AG04449 (cell line): Measurements from ENCODE around the genes FBXL7 and CDH12.

DNA sequence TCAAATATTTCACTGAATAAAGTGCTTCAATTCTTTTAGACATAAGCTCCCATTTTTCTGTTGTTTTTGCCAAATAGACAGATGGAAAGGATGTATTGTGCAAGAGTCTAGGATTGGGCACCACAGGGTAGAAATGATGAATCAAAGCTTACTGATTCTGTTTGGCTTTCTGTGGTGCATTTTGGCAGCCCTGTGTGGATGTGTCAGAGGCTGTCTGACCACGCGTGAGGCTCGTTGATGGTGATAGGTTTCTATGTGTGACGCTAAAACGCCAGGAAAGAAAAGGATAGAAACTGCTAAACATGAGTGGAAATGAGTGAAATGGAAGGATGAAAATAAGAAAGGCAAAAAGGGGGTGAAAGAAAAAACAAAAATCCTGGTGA, 54.6 kb downstream of the ANKH start:
- RRBS, result no CpG with 5 or more reads among the region's 5 CpGs

DNA sequence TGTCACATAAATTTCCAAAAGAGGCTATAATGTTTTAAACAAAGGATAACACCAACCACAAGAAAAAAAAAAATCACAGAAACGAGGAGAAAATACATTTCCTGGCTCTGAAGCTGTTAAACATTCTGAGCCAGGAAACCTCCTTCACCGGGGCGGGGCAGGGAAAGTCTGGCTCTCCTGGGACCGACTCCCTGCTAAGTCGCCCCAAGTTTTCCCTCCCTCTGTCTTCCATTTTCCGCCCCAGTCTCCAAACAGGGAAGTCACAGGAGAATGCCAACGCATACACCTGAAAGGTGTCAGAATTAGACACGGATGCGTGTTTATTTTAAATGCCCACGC, 502 bp upstream of the FBXL7 start:
- RRBS, result no CpG with 5 or more reads among the region's 10 CpGs

- RRBS, result 2% methylated on average over 37 of the region's 60 CpGs
Measured at GRCh38 chr5:15499848-15500382, at the start of gene FBXL7. Gene FBXL7 (plus strand): TSS chr5:15500180.

DNA sequence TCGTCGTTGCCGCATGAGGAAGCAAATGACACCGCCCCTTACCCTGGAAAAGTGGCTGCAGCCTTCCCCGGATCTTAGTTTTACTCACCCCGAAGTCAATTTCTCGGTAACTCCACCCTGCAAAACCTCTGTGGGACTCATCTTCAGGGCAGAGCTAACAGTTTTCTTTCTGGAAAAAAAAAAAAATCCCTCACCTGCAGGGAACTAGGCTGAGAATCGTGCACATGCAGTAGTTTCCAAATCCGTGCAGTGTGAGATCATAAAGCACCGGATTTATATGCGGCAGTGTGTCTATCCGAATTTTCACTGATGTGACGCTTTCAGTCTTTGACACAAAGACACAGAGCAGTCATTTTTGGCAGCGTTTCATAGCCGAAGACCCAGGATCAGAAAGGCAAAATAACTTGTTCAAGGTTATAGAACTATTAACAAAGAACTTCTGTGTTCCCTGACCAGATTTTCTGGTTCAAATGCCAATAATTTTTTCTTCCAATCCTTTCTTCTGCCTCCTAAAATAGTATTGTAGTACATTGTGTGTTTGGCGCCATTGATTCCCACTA, 1.0 kb upstream of the MARCHF11 start:
- RRBS, result no CpG with 5 or more reads among the region's 16 CpGs

- RRBS, result no CpG with 5 or more reads among the region's 3 CpGs
Measured at GRCh38 chr5:16474483-16475388, 9.1 kb upstream of the ZNF622 start.

- RRBS, result no CpG with 5 or more reads among the region's 2 CpGs
Measured at GRCh38 chr5:16544693-16545023, 72.1 kb downstream of the RETREG1 start.

DNA sequence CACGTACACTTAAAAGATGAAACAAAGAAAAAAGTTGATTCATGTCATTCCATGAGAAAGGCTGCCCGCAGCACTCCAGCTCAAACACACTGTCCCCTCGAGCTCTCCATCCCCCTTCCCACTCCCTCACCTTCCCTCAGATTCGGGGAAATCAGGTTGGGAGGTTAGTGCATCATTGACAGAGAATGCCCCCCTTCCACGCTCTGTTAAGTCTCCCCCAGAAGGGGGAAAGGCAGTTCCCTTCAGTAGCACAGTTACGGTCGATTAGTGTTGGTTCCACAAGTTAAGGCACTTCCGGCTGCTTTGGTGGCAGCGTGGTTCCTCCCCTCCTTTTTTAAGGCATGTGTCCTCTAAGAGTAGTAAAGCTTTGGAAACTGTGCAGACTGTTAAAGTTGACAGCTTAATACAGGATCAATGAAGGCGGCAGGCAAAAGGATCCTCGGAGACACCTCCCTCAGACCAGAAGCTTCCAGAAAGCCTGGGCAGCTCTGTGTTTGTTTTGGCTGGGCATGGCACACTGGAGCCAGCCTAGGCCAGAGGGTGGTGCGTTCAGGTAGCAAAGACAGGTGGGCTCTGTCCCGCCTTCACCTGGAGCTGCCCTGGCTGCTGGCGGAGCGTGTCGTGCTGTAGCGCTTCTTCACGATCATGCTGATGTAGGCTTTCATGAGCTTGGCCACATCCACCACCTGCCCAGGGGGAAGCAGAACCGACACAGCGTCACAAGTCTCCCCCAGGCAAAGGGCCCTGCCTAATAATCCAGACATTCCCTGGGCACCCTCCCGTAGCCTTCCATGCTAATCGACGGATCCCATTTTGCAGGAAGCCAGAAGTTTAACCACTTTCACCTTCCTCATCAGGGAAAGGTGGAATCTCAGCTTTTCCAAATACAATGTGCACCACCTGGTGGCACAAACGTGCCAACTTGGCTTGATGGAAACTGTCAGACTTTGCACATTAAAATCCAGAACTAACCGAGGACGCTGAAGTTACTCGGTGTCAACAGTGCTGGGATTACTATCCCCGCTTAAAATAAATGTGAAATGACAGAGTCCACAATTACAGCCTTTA, 49.6 kb upstream of the RETREG1 start:
- RRBS, result no CpG with 5 or more reads among the region's 28 CpGs

GRCh38 chr5:16855593-16855958, 80.5 kb downstream of the MYO10 start:
- RRBS, result no CpG with 5 or more reads among the region's 4 CpGs

DNA sequence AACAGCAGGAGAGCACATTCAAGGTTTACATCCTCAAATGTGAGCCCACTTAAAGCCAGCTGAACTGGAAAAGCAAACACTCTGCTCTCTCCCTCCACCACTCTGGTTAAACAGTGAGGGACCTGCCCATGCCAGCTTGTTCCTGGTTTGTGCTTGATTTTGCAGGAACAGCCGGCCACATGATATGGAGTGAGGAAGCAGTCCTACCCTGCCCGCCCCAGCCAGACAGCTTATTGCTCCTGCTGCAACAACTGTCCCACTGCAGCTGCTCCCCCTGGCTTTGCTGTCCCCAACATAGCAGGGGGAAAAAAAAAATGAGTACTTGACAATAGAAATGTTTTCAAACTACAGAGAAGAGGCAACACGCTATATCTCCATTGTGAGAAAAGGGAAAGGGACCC, 4.8 kb downstream of the MYO10 start:
- RRBS, result no CpG with 5 or more reads among the region's 3 CpGs

- RRBS, result no CpG with 5 or more reads among the region's 7 CpGs
Measured at GRCh38 chr5:17024683-17025336, 88.7 kb upstream of the MYO10 start.

DNA sequence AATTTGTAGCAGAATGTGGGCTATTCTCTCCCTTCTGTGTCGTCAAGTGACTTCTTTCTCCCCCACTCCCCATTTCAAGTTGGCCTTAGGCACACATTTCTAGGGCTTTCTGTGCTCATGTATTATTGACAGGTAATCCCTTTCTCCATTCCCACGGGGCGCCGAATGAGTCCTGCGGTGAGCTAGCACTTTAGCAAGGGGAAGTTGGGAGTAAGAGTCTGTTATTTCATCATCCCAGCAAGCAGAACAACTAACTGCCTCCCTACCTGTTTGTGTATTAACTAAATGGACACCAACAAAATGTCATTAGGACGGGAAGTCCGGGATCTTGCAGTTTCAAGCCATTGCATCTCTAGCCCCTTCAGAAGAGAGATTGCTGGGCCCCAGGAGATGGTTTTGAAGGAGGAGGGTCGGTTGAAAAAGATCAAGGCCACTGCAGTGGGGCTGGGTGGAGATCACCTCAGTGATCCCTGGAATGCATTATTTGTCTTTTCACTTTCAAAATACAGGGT, 90.9 kb downstream of the H3Y2 start:
- RRBS, result no CpG with 5 or more reads among the region's 8 CpGs

DNA sequence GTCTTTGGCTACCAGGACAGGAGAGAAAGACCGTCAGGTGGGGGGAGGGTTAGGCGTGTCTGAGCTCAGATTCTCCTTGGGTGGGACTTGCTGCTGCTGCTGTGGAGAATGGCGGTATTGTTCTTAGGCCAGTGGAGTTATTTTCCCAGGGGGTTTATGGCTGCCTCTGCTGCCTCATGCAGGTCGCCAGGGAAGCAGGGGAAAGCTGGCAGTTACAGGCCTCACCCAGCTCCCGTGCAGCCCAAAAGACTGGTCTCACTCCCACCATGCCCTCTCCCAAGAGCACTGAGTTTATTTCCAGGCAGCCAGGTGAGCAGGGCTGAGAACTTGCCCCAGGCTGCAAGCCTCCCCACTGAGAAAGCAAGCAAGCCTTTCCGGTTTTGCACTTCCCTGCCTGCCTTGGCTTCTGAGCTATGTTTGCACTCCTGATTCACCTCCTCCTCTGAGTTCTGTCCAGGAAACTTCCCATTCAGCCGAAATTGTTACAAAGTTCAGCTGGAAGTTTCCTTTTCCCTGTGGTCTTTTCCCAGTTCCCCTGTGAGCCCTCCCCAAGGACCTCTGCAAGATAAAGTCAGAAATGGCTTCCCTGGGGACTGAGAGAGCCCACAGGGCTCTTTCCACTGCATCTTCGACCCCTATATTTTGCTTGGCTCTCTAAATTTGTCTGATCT, 296.1 kb upstream of the H3Y1 start:
- RRBS, result no CpG with 5 or more reads among the region's 8 CpGs

- RRBS, result no CpG with 5 or more reads among the region's 16 CpGs
Measured at GRCh38 chr5:22853145-22853675, at the start of gene CDH12. Gene CDH12 (minus strand): TSS chr5:22853344.

DNA sequence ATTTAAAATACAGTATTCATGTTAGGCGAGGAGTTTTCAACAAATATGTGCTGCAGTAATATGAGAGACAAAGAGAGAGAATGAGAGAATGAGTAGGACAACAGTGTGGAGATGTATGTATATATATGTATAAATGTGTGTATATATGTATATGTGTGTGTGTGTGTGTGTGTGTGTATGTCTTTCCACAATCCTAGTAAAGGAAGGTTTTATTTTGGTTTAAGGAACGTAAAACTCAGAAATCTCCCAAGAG, 440.9 kb upstream of the CDH10 start:
- RRBS, result no CpG with 5 or more reads among the region's 2 CpGs

DNA sequence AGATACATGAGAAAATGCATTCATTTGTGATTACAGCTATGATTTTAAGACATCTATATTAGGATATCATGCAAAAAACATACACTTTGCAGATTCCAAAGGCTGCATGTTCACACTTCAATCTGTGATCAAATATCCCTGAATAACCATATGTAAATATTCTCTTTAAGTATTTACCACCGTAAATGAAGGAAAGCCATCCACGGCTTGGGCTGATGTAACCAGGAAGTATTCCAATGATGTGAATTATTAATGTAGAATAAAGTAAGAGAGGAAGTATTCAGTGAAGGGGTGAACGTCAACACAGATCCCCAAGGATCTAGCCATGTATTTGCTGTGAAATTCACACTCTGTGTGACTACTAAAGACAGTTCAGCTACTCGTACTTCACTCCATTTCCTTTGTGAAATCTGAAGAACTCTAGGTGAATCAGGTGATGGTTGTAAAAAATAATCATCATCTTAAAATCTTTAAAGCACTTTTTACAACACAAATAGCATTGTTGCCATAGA, 75.2 kb downstream of the CDH6 start:
- RRBS, result no CpG with 5 or more reads among the region's 4 CpGs

DNA sequence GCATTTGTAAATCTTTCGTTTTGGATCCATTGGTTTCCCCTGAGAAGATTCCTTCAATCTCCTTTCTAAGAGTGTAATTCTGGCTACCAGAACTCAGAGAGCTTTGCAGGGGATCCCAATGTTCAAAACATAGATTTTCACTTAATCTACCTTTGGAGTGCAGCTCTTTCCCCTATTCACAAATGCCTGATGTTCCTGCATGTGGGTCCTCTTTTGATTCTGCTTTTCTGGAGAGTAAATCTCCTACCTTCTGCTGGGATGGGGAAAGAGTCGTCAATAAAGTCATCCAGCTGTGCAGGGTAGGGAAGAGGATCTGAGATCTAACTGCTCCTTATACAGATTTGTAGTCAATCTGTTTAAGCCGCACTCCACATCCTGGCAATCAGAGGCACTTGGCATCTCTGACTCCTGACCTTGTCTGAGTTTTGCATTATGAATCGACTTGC, 142.5 kb downstream of the CDH6 start:
- RRBS, result no CpG with 5 or more reads among the region's 4 CpGs

DNA sequence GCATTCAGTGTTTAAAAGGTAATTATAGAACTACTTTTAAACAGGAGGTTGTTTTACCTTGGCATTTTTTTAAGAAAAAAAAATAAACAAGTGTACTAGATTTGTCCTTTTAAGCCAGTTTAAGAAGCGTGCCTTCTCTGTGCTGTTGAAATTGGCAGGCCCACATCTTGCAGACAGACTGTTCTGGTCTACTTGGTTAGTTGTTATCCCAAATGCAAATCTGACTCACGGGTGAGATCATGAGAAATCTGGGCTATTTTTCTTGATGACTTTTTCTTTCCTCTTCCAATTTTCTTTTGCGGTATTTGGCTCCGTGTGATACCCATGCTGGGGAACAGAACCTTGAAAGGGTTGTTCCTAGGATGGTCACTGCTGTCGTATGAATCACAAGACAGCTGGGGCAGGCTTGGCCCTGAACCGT, 24.5 kb downstream of the PDZD2 start:
- RRBS, result no CpG with 5 or more reads among the region's 6 CpGs

GRCh38 chr5:31886881-31888194, 248.4 kb downstream of the PDZD2 start:
- RRBS, result no CpG with 5 or more reads among the region's 20 CpGs

- RRBS, result no CpG with 5 or more reads among the region's 12 CpGs
Measured at GRCh38 chr5:32109086-32110048, 64.8 kb downstream of the GOLPH3 start.

- RRBS, result no CpG with 5 or more reads among the region's 12 CpGs
Measured at GRCh38 chr5:32204075-32204586, 30.0 kb upstream of the GOLPH3 start.